Neuron (in vitro differentiated cells): ENCODE measurements around a stretch of chr3.

DNA sequence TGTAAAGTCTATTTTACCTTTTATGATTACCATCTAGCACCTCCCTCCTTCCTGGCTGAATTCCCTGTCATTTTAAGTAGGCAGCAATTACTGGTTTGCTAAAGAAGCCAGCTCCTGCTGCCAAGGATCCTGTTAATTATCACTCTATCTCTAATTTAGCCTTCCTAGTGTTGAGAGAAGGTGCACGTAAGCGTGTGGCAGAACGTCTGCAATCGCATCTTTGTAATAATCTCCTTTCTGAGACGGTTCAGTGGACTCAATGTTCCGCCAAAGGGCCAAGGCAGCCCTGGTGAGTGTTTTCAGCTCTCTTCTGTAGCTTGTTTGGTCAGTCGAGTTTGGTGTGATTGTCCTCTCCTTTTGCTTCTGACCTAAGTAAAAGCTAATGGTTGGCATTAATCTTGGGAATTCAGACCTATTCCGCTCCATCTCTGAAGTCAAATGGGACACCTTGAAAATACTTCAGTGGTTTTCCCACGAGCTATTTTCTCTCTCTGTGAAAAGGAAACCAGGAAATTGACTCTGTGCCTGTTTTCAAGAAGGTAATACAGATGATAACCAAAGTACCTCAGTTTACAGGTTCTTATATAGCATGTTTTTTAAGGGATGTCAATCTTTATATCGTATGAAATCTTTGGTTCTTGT is 24.3 kb downstream of the MITF start:
- PRO-cap = no peak

DNA sequence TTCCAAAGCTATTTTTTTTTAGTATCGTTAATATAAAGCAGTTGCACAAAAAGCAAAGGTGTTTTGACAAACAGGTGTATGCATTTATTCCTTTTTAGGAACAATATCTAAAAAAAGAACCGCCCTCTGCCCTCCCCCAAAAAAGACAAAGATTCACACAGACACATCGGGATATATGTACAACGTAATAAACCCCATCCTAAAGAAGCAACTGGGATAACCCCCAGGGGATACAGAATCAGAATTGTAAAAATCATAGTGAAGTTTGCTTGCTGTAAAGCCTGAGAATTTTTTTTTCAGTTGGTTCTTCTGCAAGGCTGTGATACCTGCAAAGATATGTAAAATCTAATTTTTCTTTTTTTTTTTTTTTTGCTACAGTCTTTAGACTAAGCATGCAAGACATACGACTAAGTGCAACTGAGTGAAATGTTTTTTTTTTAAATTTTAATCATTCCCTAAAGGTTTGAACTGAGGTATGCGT is 627.4 kb downstream of the FOXP1 start:
- PRO-cap = no peak

DNA sequence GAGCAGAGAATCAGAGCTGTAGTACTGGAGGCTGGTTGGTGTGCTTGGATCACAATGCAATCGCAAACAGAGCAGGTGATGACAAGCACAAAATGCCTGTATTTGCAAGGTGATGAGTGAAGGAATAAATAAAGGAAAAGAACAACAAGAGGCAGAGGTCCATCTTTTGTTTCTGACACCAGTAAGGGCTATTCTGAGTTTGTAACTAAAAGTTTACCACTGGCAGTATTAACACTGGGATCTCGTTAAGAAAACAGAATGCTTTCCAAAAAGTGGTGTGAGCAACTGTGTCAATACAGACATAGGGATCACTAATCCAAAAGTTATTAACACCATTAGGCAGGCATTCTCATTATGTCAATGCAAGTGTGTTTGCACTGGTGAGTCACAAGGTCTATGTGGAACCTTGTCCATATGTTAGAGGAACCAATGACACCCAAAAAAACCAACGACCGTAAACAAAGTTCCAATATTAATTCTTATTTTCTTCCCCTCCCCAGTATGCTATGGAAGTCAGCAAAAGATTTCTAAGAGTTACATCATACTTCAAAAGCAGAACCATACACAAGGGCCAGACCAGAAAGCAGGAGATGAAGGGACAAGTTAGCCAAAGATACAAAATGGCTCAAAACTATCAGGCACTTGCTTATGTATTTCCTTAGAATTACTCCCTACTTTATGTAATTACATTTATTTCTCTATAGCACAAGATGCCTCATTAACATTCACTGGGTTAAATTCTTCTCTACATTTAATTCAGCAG is 556.5 kb downstream of the FOXP1 start:
- PRO-cap = no peak

DNA sequence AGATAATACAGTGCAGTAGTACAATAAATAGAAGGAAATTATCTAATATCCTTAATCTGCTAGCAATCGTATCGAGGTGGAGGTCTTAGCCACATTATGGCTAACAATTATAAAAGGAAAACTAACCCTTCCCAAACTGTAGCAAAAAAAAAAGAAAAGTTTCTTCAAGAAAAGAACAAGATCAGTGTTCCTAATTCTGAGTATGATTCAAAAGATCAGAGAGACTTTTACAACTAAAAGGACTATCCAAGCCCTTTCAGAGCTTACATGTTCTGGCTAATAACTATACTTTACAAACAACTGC is 535.6 kb downstream of the FOXP1 start:
- PRO-cap = no peak

DNA sequence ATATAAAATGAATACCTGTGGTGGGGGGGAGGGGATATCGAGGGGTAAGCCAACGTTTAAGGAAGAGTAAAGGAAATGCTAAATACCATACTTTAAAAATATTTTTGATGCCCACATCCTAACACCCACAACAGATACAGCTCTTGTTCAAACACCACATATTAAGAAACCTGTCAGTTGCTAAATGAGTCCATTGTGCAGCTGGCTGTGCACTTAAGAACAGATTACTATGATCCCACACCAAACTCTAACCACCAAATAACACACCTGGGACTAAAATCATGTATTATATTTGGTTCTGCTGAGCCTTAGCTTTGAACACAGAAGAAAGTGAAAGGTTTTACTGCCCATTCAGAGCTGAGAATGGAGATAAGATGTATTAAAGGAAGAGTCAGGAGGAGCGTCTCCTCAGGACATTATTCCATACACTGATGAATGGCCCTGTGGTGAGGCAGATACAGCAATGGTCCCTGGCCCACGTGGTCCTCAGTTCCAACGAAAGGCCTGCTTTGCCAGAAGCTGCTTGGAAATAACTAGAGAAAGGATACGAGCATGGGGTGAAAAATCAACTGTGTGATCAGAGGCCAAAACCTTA is 515.4 kb downstream of the FOXP1 start:
- PRO-cap = no peak

- PRO-cap = no peak
Measured at GRCh38 chr3:71133110-71133703, 450.3 kb downstream of the FOXP1 start.

GRCh38 chr3:71168222-71168851 is 415.2 kb downstream of the FOXP1 start:
- PRO-cap = no peak

DNA sequence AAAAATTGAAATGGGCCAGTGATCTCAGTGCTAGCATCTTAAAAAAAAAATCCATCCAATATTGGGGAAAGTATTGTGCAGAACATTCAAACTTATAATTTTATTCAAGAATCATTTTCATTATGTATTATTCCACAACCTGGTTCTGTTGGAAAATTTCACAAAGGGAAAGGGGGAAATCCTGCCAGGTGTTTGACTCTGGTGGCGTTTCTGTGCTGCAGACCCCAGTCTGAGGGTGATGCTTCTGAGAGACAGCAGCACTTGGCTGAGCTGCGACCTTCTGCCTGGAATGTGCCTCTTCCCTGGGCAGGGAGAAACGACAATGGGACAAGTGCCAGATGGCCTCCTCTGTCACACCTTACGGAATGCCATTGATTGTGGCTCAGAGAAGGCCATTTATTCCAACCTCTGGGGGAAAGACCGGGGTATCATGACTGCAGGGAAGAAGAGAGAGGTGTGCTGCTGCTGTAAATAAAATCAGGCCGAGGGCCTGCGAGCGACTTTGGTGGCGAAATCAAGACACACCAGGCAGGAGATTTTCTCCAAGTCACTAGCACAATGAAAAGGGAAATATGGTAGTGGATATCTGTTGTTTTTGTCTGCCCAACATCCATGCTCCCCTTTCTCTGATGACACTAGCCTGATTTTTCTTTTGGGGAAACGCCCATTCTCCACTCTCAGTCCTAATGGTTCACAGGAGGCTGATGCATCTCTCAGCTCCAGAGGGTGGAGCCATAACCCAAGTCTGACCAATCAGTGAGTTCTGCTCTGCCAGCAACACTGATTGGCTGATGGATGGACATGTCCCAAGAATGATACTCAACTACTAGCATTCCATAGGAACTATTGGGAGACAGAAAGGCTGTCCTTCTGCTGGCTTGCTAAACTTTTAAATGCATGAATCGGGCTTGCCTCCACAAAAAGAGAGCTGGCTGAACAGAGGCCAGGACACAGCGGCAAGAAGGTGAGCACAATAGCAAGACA is 336.2 kb downstream of the FOXP1 start:
- PRO-cap = bidirectional peak, plus-strand start at position 227 of the sequence, minus-strand start at position 246 of the sequence; bidirectional peak, plus-strand start at position 415 of the sequence, minus-strand start at position 282 of the sequence; bidirectional peak, plus-strand start at position 815 of the sequence, minus-strand start at position 685 of the sequence

DNA sequence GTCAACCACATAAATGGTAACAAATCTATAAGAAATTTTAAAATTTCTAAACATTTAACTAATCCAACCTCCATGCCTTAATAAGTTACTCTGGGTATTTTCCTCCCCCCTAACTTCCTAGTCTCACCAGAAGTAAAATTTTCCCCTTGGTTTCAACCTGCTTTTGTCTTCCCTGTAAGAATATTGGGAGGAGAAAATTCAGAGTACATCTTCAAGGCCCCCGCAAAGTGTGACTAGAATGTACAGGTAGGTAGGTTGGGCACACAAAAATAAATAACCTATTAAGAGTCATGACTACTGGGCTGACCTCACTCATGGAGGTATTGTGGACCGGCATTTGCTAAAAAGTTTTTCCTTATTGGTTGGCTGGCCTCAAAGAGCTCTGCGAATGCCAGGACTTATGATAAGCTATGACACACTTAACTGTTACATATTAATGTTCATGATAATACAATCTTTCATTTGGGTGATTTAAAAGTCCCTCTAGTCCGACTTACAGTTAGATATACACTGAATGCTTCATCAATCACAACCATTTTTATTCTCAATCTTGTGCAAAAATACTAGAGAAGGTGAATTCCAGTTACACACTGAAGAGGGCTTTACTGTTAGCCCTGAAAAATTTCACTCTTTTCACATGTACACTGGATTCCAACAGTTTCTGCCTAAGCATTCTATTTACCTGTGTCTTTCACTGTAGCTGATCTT is 329.3 kb downstream of the FOXP1 start:
- PRO-cap = no peak

DNA sequence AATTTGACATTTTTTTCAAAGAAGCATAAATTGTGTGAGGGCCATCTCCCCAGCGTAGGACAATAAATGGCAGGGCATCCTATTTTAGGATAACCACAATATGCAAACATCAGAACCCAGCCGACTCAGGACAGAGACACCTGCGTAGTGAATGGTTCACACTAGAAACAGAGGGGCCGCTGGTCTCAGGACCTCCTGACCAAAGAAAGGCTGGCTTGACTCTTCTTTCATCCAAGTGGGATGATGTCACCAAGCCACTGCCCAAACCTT is 162.1 kb downstream of the FOXP1 start:
- PRO-cap = no peak

DNA sequence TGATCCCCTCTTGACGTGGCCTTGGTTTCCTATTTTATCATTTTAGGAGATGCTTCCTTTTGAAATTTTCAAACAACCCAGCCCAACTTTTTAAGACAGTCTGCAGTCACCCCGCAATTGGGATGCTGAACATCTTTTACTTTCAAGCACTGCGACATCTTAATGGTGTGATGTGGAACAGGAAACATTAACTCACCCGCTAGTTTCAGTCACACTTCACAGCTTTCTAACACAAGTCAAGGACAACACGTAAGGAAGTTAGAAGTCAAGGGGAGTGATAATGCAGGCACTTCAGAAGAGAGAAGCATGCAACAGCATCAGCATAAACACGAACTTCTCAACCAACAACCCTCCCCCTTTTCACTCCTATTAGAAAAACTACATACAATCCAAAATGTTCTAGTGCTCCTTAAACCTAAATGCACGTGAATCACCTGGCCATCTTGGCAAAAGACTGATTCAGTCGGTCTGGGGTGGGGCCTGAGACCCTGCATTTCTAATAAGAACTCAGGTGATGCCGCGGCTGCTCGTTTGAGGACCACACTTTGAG is 161.5 kb downstream of the FOXP1 start:
- PRO-cap = no peak

DNA sequence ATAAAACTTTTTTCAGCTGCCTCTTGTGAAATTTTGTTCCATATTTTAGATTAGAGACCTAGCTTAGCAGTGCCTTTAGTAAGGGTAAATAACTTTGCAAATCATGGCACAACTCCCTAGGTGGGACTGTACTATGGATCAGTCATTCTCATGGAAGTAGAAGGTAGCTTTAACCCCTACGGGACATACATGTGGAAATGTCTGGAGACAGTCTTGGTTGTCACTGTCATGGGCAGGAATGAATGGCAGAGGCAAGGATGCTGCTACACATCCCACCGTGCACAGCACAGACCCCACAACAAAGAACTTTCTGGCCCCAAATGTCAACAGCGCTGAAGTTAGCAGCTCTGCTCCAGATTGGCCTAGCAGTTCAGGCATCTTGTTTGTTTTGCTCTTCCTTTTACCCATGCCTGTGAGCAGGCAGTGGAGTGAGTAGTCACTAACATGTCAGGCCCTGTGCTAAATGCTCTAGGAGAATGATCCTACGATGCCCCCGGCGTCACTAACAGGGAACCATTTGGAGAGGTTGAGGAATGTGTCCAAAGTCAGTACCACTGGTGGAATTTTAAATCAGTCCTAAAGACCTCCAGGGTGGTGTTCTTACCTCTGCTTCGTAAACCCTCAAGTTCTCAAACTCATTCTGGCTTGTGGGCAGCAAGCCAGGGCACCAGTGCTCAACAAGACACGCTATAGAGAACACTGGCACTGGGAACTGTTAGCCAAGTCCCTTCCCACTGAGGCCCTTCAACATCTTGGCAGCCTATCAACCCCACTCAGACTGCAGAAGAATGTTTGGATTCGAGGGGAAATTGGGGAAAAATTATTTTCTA is 142.2 kb downstream of the FOXP1 start:
- PRO-cap = no peak

- PRO-cap = no peak
Measured at GRCh38 chr3:71454798-71455624, 128.5 kb downstream of the FOXP1 start.

- PRO-cap = no peak
Measured at GRCh38 chr3:71467265-71468190, 116.0 kb downstream of the FOXP1 start.

- PRO-cap = no peak
Measured at GRCh38 chr3:71488369-71488849, 95.1 kb downstream of the FOXP1 start.

- PRO-cap = no peak
Measured at GRCh38 chr3:71542353-71543334, 40.9 kb downstream of the FOXP1 start.

- PRO-cap = no peak
Measured at GRCh38 chr3:71580460-71581257, 2.9 kb downstream of the FOXP1 start.

DNA sequence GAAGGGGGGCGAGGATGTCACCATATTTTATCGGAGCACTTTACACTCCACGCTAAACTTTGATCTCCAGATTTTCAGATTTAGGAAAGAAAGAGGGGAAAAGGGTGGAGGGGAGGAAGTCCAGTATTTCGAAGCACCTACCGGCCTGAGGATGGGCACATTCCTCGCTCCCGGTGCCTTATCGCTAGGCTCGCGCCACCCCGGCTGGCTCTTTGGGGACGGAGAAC is 2.4 kb downstream of the FOXP1 start:
- PRO-cap = no peak

DNA sequence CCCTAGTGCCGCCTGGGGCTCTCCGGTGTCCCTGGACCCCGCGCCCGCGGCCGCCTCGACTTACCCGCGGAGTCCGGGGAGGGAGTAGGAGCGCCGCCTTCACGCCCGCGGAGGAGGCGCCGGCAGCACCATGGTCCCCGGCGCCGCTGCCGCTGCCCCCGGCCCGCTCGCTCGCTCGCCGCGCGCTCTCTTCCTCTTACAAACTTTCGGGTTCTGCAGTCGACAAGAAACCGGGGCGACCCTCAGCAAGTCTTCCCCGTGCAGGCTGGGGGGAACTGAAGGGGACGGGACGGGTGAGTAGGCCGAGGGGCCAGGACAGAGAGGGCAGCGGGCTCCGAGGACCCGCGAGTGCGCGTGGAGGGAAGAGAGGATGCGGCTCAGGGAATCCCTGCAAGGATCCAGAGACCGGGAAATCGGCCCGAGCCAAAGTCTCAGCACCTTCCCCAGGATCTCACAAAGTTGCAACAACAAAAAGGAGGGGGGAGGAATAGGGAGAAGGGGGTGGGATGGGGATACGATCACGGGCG is 2.0 kb downstream of the FOXP1 start:
- PRO-cap = no peak

DNA sequence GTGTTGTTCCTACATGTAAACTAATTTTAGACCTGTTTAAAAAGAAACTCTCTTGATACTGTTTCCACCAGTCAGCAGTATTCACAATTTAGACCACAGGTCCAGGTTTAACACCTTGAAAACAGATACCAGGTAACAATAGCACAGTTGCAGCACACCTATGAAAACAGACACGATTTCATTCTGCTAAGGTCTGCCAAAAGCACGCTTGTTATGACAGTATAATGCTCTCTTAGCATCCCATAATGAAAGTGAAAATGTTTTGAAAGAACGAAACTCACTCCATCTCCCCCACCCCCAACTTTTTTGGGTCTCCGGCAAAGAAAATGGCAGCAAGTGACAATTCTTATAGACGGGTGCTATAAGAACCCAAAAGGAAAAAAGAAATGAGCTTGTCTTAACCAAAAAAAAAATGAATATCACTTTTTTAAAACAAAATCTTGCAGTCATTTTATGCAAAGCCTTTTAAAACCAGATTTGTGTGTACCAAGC is 1.6 kb downstream of the EIF4E3 start:
- PRO-cap = no peak